Right common carotid artery plus branches (tissue), 1 donor: ENCODE data around the genes SEMA4D and GADD45G.

- PRO-cap = no peak
Measured at GRCh38 chr9:89408496-89409308, 89.2 kb downstream of the SEMA4D start.

GRCh38 chr9:89426454-89427096, 71.3 kb downstream of the SEMA4D start:
- PRO-cap = no peak

GRCh38 chr9:89442782-89443351, 55.0 kb downstream of the SEMA4D start:
- PRO-cap = unidirectional peak, minus-strand start at chr9:89443069

- PRO-cap = no peak
Measured at GRCh38 chr9:89443352-89443778, 54.5 kb downstream of the SEMA4D start.

DNA sequence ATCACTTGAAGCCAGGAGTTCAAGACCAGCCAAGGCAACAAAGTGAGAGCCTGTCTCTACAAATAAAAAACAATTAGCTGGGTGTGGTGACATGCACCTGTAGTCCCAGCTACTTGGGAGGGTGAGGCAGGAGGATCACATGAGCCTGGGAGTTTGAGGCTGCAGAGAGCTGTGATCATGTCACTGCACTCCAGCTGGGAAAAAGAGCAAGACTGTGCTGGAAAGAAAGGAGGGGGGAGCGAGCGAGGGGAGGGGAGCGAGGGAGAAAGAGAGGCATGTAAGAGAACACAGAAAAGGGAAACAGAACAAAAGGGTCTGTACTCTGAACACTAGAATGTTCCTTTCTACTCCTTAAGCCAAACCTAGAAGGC, 35.2 kb downstream of the SEMA4D start:
- PRO-cap = no peak

DNA sequence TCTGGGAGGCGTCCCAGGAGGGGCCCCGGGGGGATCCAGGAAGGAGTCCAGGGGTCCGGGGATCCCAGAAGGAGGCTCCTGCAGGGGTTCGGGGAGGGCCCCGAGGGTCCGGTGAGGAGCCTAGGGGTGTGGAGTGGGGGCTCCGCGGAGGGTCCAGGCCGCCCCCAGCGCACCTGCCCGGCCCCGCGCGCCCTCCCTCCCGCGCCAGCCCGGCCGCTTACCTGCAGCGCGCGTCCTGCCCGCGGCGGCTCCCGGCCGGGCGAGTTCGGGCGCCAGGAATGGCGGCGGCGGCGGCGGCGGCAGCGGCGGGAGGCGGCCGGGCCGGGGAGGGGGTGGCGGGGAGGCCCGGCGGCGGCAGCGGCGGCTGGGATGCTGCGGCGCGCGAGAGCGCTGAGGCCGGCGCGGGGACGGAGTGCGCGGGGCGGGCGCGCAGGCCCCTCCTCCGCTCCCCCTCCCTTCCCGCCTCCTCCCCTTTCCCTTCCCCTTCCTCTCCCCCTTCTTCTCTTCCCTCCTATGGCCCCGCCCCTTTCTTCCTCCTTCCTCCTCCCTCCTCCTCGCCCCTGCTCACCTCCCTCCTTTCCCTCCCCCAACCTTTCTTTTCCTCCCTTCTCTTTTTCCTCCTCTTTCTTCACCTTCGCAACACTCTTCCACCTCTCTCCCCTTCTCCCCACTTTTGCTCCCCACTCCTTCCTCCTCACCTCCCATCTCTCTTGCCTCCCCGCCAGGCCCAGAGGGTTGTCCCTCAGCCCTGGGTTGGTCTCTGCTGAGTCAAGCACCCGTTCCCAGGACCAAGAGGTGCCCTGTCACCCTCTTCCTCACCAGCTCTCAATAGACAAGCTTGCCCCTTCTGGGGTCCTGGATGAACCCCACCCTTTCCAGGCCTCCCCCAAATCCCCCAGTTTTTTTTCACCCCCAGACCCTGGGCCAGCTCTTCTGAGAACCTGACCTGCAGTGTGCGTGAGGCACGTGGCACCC, at the start of gene SEMA4D:
SEMA4D (minus strand) TSS at position 416 of the 975 bp plus-strand sequence.
- PRO-cap = unidirectional peak, minus-strand start at position 414 of the sequence

GRCh38 chr9:89528351-89529055, 30.6 kb upstream of the SEMA4D start:
- PRO-cap = no peak

GRCh38 chr9:89604591-89605290, at the start of gene GADD45G:
GADD45G (plus strand) TSS chr9:89605012.
- PRO-cap = unidirectional peak, plus-strand start at chr9:89605012; unidirectional peak, plus-strand start at chr9:89605124

- PRO-cap = no peak
Measured at GRCh38 chr9:89634950-89635553, 30.2 kb downstream of the GADD45G start.

DNA sequence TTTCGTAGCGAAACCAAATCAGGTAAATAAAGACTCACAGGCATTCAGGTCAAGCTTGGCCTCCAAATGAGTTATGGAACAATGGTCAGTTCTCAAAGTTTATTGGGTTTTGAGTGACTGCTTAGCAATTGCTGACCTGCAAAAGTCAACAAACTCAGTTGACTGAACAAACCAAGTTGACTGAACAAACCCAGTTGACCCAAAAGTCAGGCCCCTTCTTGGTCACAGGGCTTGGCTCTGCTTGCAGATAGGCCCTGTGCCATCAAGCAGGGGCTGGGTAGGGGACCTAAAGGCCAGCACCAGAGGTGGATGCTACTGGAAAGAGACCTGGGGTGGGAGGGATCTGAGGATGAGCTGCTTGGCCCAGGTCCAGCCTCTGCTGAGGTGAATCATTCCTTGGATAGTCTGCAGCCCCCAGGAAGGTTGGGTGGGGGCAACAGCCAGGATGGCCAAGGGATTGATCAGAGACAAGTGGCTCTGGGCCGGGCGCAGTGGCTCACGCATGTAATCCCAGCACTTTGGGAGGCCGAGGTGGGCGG, 64.6 kb downstream of the GADD45G start:
- PRO-cap = no peak

DNA sequence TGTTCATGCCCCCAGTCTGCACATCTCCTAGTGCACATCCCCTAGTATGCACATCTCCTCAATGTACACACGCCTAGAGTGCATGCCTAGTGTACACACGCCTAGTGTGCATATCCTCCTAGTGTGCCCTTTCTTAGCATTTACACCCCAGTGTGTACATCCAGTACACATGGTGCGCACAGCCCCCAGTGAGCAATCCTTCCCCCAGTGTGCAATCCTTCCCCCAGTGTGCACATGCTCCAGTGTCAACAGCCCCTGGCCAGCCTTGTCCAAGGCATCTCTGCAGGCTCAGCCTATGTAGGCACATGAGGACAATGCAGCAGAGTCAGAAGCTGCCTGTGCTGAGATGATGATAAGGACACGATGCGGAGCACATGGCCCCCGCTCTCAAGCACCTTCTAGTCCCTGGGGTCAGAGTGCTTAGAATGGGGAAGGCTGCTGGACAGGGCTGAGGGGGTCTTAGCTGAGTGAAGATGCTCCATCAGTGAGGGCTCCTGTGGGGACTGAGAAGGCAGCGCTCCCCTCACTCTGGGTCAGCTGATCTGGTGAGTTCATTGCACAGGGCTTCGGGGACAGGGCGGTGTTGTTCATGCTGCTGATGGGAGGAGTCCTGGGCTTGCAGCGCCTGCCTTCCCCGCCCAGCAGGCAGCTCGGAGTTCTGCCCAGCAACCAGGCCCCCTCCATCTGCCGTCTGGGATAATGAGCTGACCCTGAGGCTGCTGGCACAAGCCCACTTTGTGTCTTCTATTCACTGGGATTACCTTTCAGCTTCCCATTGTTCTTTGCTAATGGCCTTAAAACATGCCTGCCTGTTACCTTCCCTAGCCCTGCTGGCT, 70.0 kb downstream of the GADD45G start:
- PRO-cap = no peak

GRCh38 chr9:89699500-89700175, 94.8 kb downstream of the GADD45G start:
- PRO-cap = no peak

GRCh38 chr9:89969167-89969663, 364.4 kb downstream of the GADD45G start:
- PRO-cap = no peak

GRCh38 chr9:90830873-90831421, 29.3 kb downstream of the SYK start:
- PRO-cap = no peak

- PRO-cap = no peak
Measured at GRCh38 chr9:90838729-90839359, 37.2 kb downstream of the SYK start.

- PRO-cap = unidirectional peak, minus-strand start at chr9:90965315
Measured at GRCh38 chr9:90964947-90965702, 163.5 kb downstream of the SYK start.

- PRO-cap = no peak
Measured at GRCh38 chr9:91163632-91164221, 198.0 kb downstream of the AUH start.

GRCh38 chr9:91186917-91187258, 174.8 kb downstream of the AUH start:
- PRO-cap = no peak

DNA sequence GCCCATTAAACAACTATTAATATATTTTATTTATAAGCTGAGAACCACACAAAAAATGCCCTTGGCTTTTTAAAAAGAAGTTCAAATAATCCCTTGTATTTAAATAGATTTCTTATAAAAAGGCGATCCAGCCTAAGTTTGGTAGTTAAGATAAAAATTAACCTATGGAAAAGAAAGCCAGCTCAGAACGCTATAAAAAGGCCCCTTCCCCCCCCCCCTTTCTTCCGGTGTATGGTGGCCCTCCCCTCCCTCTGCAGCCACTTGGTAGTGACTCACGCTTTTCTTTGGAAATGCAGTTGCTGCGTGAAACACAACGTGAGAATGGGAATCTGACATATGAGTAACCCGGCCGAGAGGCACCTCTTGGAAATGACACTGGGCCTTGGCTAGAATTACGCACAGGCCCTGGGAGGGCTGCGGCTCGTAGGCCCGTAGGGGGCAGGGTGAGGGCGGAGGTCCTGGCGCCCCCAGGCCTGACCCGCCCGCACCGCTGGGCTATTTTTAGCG, 168.9 kb downstream of the AUH start:
- PRO-cap = bidirectional peak, plus-strand start at position 372 of the sequence, minus-strand start at position 194 of the sequence

DNA sequence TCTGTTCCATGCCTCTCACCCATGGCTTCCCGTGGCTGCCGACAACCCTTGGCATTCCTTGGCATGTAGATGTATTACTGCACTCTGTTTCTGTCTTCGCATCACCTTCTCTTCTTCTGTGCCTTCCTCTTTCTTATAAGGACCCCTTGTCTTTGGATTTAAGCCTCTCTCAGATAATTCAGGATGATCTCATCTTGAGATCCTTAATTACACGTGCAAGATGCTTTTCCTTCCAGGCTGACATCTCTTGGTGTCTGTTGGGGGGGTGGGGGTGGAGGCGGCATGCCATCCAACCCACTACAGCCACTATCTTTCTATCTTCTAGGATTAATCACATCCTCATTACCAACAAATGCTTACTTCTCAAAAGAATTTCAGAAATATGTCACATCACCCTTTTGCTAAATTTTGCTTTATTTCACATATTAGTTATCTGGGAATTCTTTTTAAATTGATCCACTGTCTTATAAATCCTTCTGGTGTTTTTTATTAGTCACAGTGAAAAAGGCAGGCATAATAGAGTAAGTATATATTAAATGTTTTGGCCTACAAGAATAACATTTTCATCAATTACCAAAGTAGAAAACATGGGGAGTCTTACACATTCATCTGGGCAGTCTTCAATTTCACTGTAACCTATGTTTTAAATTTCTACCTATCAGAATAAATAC, 70.5 kb downstream of the AUH start:
- PRO-cap = no peak